H7 (cell line): ENCODE results near the gene MT3.

- RAMPAGE, long total RNA, result no peak
These were observed at the start of gene MT3 for GRCh38 chr16:56588920-56589843. Gene MT3 (plus strand): TSS chr16:56589528.

DNA sequence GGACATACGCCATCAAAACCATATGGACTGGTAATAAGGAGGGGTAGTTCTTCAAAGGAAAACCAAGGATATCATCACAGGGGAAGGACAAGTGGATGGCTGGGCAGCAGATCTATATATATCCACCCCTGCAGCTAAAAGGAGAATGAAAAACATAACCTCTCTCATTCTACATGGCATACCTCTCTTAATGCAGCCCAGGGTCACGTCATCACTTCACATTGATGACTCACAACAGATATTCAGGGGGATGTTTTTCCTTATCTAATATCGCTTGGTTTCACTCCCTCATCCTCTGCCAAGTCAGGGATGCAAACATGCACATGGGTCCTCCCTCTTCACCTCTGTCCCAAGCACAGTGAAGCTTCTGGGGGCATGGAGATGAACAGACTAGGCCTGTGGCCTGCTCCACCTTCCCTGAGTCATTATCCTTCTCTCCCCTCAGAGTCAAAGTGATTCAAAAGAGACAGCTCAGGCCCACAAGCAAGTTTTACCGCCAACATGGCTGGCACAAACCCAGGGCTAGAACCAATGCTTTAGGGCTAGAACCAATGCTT lies 2.4 kb upstream of the MT2A start:
- RAMPAGE, long total RNA, result no peak

GRCh38 chr16:56627130-56627866 lies 1.7 kb downstream of the MT1E start:
- RAMPAGE, long total RNA, result no peak

DNA sequence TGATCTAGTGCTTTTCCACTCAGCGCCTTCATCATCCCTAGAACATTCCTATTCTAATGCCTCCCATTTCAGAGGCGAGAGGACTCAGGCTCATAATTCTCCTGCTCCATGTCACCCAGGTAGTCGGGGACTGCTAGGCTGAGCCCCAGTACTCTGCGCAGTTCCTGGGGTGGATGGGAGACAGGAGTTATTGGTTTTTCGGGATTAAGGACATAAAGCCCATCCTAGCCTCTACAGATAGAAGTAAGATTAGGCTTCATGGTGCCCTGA lies 351 bp downstream of the MT1A start:
- RAMPAGE, long total RNA, result no peak

GRCh38 chr16:56662637-56662980 lies 4.8 kb downstream of the MT1F start:
- RAMPAGE, long total RNA, result no peak

GRCh38 chr16:56917902-56918576 lies 13.9 kb upstream of the HERPUD1 start:
- RAMPAGE, long total RNA, result no peak

GRCh38 chr16:56951312-56951787 lies 10.4 kb upstream of the CETP start:
- RAMPAGE, long total RNA, result no peak

DNA sequence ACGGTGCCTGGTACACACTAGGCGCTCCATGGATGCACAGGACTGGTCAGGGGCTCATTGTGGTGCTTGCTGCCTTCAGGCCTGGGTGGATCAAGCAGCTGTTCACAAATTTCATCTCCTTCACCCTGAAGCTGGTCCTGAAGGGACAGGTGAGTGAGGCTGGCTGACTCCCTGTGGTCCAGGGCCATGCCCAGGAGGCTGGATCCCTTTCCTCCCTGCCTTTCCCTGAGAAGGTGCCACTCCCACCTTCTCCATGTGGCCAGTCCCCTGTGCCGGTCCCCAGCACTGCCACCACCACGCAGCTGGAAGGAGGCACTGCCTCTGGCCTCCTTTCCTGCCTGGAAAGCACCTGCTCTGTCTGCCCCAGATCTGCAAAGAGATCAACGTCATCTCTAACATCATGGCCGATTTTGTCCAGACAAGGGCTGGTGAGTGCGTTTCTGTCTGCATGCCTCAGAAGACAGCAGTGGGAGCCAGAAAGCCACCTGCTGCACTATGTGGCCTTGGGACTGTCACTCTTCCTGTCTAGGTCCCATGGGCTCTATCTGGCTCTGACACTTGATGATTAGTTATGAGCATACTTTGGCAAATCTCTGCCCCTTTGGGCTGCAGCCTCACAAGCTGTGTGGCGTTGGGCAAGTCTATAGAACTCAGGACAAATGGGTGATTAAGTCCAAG lies 9.3 kb downstream of the CETP start:
- RAMPAGE, long total RNA, result no peak

GRCh38 chr16:57053027-57053547 lies 39.3 kb upstream of the CPNE2 start:
- RAMPAGE, long total RNA, result no peak

DNA sequence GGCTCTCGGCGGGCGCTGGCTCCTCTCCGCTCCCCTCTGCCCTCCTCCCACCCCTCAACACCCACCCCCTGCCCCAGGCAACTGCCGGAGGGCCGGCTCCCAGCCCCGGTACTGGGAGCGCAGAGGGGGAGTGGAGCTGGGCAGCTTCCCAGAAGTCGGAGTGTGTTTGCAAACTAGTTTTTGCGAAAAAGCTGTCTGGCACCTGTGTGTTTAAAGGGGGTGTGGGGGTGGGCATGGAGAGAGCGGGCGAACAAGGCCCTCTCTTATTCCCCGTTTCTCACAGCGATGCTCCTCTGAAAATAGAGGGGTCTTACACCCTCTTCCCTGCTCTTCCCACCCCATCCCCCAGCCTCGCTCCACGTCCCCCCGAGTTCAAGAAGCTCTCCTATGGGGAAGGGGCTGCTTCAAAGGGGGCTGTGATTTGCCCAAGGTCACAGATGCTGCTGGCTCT lies 812 bp downstream of the CPNE2 start:
- RAMPAGE, long total RNA, result no peak

DNA sequence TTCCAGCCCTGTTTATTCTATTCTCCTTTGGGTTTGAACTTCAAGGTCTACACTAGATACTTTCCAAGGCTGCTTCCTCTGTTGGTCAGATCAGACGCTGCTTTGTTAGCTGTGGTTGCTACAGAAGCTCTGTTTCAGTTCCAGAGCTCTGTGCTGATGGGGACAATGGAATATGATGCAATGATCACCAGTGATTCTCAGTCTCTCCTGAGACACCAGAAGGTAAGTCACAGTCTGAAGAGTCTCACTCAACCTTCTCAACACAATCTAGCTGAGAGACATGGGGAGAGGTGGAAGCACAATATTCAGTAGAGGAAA lies 33.7 kb downstream of the PSME3IP1 start:
- RAMPAGE, long total RNA, result no peak

- RAMPAGE, long total RNA, result no peak
These were observed 8.5 kb downstream of the ARL2BP start for GRCh38 chr16:57253628-57253981.

DNA sequence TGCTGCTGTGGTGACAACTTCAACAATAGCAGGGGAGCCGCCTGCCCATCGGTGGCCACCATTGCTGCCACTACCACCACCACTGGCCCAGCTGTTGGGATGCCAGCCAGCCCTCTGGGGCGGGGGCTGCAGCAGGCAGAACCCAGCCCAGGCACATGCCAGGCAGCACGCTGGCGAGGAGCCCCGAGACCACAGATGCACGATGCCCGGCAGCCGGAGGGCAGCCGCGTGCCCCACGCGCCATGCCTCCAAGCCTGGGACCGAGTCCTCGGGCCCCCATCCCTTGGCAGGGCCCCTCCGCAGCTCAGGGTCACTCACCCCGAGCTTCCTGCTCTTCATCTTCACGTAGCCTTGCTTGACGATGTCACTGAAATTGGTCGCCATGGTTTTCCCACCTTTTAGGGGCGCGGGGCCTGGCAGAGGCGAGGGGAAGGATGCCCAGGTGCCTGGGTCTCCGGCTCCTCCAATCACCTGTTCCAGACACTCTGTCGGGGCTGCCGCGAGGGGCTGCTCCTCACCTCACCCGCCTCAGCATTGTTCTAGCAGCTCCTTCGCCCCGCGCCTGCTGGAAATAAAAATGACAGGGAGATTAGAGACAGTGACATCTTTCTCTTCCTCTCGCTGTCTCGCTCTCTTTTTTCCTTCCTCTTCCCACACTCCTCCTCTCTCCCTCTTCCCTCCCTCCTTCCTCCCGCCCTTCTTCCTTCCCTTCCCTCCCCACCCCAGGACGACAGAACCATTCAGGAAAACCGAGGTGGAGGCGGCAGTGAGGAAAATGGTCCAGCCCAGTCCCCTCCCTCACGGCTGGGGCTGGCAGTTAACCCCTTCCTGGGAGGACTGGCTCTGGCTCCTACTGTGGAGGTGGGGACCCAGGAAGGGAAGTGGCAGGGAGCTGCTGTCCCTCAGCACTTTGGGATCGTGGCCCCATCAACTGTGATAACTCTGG lies 6.9 kb downstream of the DOK4 start:
- RAMPAGE, long total RNA, result start-site peak on the minus strand centred at position 671 of the sequence, 46 bp wide, 8 reads

DNA sequence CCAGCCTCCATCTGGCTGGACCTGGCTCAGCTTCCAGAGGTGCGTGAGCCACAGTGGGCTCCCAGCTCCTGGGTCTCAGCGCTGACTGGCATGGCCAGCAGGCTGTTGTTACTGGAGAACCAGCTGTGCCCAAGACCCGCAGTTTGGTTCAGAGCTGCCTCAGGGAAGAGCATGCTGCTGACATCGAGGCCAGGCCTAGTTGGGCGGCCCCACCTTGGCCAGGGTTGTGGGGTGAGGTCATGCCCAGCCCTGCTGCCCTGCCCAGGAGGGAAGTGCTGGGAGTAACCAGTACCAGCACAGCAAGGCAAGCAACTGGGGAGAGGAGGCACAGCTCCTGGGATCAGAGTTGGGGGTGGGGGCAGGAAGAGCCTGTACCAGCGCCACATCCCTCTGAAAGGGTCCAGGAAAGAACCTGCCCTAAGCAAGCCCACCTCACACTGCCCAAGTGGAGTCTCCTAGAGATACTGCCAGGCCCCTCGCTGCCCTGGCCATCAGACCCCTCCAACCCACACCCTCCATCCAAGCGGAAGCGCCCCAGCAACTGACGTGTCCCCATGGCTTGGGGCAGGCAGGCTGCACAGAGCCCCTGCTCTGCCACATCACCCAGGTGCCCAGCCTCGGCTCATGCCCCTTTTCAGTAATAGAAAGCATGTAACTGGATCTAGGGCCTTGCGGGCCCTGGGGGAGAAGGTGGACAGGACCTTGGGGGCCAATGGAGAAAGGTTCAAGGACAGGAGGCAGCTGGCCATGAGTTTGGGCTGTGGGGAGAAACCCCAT lies 1.0 kb downstream of the DOK4 start:
- RAMPAGE, long total RNA, result no peak

- RAMPAGE, long total RNA, result no peak
These were observed 37.9 kb upstream of the ADGRG1 start for GRCh38 chr16:57590538-57590990.

DNA sequence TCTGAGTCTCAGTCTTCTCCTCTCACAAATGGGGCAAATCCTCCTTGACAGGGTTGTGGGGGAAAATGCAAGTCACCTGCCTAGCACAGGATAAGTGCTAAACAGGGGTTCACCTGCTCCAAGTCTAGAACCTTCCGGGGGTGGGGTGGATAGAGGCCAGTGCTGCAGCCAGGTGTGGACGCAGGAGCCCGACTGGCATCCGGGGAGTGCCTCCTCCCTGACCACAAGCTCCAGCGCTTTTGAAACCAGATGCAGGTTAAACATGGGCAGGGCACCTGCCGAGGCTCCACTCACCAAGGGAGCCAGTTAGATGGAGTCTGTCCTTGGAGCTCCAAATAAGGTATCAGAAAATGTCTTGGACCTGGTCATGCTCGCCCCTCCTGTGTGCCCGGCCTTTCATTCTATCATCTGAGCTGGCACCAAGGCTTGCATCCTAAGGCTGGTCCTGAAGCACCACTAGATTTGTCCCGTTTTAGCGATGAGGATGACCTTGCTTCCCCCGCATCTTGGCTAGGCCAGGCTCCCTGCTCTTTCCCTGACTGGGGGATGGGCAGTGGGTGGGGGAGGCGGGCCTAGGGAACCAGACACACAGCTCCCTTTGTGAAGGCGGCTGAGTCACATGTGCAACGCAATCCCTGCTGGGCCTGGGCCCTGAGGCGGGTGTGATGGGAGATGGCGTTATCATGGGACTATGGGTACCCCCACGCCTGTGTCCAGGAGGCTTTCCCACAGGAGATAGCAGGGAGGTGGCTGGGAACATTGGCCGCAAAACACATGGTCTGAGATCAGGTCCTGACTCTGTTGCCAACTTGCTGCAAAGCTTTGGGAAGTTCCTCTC lies 5.1 kb upstream of the ADGRG1 start:
- RAMPAGE, long total RNA, result no peak

DNA sequence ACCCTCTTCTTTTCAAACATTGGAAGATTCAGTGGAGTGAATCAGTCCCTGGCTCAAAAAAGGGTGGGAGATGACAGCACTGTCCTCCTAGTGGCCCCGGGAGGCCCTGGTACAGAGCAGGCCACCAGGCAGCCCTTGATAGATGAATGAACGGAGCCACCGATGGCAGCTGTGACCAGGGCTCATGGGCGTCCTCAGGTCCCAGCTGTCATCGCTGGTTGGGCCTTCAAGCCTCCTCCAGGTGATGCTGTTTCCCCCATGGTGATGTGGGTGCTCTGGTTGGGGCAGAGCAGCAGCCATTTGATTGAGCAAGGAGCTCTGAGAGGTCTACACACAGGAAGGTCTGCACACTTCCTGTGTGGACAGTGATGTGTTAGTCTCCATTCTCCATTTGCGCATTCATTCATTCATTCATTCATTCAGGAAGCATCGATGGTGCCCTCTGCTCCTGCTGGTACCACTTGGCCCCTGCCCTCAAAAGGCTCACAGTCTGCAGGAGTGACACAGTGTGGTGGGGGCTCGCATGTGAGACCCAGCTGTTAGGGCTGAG lies 1.3 kb downstream of the ADGRG3 start:
- RAMPAGE, long total RNA, result no peak

- RAMPAGE, long total RNA, result no peak
These were observed 9.7 kb downstream of the ADGRG3 start for GRCh38 chr16:57677646-57678451.

- RAMPAGE, long total RNA, result no peak
These were observed 9.2 kb downstream of the DRC7 start for GRCh38 chr16:57703812-57704211.

DNA sequence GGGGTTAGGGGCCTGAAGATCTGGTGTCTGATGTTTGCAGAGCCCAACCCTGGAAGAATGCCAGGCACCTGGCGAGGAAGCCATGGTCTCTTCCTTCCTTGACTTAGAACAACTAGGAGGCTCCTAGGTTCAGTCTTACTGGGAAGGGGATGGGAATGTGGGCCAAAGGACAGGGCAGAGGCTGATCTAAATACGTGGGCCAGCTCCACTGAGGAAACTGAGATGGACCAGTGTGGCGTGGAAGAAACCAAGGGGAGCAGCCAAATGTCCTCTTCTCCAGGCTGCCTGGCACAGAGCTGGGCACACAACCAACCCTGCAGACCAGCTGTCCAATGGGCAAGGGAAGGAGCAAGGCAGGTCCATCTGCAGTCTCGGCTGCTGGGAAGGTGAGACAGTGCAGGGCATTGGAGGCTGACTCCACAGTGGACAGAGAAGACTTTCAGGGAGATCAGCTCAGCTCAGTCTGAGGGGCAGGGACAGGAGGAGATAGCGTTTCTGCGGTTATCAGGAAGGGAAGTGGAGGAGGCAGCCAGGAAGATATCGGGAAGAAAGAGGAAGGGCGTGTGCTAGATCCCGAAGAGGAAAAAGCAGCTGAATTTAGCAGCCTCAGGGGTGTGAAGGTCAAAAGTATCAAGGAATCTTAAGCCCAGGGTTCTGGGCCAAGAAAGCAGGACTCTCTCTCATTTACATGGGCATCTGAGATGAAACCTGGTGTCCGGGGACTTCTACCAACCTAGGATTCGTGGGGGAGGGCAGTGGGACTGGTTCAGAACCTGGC lies 2.0 kb downstream of the KIFC3 start:
- RAMPAGE, long total RNA, result no peak